Epithelial cell of prostate (primary cell): ENCODE measurements around the genes CDKN2AIP and ENPP6.

DNA sequence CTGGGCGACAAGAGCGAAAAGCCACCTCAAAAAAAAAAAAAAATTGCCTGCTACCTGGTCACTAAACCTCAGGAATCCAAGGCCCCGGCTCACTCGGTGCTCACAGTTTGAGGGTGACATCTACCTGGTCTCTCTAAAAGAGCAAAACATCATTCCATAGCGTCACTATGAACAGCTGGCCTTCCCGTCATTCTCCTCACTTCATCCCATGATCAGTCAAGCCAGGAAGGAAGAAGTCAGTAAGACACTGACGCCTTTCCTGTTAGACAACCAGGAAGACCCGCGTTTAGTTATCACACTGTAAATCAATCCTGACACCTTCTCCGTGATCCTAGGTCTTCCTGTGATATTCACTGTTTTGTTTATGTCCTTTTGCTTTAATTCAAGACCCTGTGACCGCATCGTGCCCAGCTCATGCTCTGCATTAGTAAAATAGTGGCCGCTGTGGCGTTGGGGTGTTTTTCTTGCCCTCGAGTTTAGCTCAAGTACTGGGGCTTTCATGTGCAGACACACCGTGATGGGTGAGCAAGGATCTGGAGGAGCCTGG lies 31.6 kb upstream of the CDKN2AIP start:
- RRBS: no CpG with 5 or more reads among the region's 16 CpGs

- RRBS: 1% methylated on average over 24 of the region's 32 CpGs
Observed at GRCh38 chr4:183444245-183444473, 277 bp upstream of the CDKN2AIP start.

DNA sequence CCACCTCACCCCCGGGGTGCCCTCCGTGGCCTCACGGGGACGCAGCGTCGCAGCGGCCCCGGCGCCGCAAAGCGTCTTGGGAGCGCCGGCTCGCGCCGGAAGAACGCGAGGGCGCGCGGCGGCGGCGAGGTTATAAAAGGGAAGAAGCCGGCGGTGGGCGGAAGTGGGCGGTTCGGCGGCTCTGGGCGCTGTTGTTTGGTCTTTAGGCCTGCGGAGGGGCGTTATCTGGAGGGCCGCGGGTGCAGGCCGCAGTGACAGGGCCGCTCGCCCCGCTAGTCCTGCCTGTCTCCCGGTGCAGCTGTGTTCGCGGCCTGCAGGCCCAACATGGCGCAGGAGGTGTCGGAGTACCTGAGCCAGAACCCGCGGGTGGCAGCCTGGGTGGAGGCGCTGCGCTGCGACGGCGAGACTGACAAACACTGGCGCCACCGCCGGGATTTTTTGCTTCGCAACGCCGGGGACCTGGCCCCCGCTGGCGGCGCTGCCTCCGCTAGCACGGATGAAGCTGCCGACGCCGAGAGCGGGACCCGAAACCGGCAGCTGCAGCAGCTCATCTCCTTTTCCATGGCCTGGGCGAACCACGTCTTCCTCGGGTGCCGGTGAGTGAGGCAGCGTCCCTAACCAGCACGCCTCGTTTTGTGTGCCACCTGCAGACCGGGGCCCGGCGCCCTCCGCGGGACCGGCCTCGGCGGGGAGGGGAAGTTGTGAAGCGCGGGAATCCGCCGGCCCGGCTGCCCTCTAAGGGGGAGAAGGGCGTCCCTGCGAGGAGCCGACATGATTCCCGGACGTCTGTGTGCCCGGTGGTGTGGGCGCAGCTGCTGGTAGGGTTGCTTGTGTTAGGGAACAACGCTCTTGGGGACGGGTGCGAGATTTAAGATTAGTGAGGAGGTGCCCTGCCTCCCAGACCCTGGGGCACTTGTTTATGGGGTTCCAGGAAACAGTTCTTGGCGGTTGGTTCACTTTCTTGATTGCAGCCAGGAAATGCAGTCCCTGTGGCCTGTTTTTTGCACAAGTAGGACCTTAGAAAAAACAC lies at the start of gene CDKN2AIP:
Gene CDKN2AIP, plus strand, starts transcription at position 163 of the 1,030 bp plus-strand sequence.
- RRBS: under 1% methylated on average over 47 of the region's 99 CpGs

DNA sequence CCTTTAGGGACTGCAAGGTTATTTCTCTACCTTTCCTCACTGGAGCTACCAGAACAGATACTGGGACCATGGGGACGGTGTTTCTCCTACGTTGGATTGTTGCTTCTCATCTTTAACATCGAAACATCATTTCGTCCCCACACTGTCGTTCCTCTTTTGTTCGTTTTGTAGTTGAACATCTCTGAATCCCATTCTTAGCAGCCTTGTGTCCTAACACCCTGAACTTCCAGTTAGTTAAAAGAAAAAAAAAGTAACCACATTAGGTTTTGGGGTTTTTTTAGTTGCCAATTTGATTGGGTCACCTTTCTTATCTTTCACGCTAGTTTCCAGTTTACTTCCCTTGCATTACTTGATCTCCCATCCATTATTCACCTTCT lies 551 bp downstream of the TRAPPC11 start:
- RRBS: no CpG with 5 or more reads among the region's 7 CpGs

- RRBS: no CpG with 5 or more reads among the region's 24 CpGs
Observed at GRCh38 chr4:183721119-183721742, 62.1 kb downstream of the TRAPPC11 start.

DNA sequence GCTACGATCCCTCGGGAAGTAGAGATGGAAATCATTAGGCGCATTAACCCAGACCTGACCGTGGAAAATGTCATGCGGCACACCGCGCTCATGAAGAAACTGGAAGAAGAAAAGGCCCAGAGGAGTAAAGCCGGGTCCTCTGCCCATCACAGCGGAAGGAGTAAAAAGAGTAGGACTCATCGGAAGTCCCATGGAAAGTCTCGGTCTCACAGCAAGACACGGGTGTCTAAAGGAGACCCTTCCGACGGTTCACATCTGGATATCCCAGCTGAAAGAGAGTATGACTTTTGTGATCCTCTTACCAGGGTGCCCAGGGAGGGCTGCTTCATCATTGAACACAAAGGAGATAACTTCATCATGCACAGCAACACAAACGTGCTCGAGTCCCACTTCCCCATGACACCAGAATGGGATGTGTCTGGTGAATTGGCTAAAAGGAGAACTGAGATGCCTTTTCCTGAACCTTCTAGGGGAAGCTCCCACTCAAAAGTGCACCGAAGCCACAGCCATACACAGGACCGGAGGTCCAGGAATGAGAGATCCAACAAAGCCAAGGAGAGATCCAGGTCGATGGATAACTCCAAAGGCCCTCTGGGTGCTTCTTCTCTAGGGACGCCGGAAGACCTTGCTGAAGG lies 104.8 kb downstream of the STOX2 start:
- RRBS: 96% methylated on average over 3 of the region's 21 CpGs

- RRBS: 0% methylated on average over 3 of the region's 31 CpGs
Observed at GRCh38 chr4:184097089-184097716, 120.5 kb downstream of the ENPP6 start.

- RRBS: 97% methylated on average over 3 of the region's 9 CpGs
Observed at GRCh38 chr4:184217666-184218191, at the start of gene ENPP6. Gene ENPP6, minus strand, starts transcription at chr4:184217873.

DNA sequence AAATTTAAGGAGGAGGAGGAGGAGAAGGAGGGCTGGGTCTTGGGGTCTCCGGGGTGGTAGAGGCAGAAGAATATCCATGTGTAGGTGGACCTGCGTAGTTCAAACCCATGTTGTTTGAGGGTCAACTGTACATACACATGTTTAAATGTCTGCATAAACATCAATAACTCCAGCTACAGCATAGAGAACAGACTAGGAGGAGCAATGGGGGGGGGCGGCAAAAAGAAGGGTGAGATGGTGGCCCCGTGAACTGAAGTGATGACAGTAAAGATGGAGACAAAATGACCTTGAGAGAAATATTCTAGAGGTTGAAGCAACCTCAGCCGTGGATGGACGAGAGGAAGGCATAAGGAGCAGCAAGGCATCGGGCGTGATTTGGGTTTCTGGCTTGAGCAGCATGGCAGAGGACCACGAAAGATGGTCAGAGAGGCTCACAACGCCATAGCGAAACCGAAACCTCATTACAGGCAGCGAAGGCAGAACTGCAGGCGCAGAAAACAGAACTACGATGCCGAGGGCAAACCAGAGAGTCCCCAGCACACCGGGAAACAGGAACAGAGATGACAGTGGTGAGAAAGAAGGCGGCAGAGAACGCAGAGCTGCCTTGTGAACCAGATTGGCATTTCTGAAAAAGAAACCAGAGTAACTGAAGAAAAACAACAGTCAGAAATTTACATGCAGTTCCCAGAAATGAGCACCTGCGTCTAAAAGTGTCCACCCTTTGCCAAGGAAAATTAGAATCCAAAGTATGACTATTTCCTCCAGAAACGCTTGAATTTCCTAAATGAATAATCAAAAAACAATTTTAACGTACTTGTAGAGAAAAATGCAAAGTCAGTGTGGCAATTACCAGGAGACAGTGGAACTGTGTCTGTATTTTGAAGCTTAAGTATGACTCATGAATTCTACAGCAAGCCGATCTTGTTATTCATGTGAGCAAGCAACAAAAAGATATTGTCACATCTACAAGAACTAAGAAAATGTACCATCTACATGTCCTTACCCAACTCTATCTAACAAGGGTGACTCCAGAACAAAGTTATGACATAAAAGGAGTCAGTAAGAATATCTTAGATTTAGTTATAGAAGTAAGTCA lies 50.3 kb upstream of the ENPP6 start:
- RRBS: no CpG with 5 or more reads among the region's 23 CpGs

GRCh38 chr4:184292828-184293362 lies 75.2 kb upstream of the ENPP6 start:
- RRBS: no CpG with 5 or more reads among the region's 5 CpGs

- RRBS: no CpG with 5 or more reads among the region's 12 CpGs
Observed at GRCh38 chr4:184313882-184314609, 96.4 kb upstream of the ENPP6 start.

GRCh38 chr4:184329672-184330726 lies 112.3 kb upstream of the ENPP6 start:
- RRBS: no CpG with 5 or more reads among the region's 16 CpGs

- RRBS: no CpG with 5 or more reads among the region's 1 CpG
Observed at GRCh38 chr4:184339387-184339766, 121.7 kb upstream of the ENPP6 start.

DNA sequence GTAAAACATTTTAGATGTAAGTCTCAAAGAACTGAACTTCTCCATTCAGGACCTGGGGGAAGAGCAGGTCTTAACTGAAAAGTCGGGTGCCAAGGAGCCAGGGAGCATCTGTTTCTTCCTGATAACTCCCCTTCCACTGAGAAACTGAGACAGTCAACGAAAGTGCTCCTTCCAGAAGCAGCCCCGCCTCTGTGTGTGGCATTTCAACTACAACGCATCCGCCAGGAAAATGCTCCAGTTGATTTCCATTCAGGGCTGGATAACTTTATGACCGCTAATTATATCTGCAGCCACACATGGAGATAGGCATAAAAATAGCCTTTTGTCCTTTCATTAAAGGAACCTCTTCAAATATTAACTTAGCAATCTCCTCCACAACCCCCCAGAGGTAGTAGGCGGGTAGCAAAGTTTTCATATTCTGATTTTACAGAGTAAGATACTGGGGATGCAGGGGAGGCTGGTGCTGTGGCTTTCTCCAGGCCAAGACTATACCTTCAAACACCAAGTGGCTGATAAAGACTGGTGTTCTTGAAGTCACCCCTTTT lies 87.8 kb downstream of the IRF2 start:
- RRBS: no CpG with 5 or more reads among the region's 7 CpGs

GRCh38 chr4:184397320-184397839 lies 77.0 kb downstream of the IRF2 start:
- RRBS: no CpG with 5 or more reads among the region's 6 CpGs

DNA sequence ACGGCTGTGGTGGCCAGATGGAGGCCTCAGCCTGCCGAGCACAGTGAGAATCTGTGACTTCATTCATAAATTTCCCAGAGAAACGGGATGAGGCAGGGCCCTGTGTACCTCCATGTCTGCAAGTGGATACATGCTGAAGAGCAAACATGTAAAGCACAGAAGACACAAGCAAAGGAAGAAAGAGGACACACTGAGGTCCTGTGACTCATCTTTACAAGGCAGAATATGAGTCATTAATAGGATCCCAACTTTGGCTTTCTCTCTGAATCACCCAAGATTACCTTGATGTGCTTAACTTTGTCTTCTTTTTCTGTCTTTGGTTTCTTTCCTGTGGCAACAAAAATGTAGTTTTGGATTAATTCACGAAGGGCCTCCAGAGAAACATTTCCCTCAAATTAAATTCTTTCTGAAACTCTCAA lies 56.5 kb downstream of the IRF2 start:
- RRBS: no CpG with 5 or more reads among the region's 4 CpGs

DNA sequence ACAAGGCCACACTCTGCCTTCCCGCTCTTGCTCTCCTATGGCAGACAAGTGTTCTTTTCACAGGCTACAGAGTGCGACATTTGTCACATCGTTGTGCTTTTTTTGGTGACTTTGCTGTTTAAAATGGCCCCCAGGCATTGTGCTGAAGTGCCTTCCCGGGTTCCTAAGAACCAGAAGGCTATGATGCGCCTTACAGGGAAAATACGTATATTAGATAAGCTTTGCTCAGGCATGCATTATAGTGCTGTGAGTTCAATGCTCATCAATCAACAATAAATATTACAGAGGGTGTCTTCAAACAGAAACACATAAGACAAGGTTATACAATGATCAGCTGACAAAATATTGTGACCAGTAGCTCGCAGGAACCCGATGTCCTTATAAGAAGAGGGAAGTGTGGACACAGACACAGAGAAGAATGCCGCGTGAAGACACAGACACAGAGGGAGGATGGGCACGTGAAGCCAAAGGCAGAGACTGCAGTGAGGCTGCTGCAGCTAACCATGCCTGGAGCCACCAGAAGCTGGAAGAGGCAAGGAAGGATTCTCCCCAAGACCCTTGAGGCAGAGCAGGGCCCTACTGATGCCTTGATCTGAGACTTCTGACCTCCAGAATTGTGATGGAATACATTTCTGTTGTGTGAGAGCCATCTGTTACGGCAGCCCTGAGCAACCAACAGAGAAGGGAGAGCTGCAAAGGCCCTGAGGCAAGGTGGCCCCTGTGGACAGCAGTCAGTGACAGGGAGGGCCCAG lies 41.9 kb downstream of the IRF2 start:
- RRBS: no CpG with 5 or more reads among the region's 12 CpGs

DNA sequence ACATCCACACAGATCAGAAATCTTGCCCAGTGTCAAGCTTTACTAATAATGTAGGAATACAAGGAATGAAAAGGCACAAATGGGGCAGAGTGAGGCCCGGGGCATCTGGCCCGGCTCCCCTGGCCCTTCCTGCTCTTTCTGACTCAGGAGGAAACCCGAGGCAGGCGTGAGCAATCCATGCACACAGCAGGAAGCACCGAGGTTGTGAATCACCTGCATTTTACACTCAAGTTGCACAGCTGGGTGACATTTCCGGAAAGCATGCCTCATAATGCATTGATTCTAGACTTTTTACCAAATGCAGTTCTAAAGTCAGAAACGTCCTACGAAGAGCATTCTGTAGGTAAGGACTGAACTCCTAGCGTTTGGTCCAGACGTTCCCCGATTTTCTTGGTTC lies 38.9 kb downstream of the PRIMPOL start:
- RRBS: no CpG with 5 or more reads among the region's 11 CpGs

DNA sequence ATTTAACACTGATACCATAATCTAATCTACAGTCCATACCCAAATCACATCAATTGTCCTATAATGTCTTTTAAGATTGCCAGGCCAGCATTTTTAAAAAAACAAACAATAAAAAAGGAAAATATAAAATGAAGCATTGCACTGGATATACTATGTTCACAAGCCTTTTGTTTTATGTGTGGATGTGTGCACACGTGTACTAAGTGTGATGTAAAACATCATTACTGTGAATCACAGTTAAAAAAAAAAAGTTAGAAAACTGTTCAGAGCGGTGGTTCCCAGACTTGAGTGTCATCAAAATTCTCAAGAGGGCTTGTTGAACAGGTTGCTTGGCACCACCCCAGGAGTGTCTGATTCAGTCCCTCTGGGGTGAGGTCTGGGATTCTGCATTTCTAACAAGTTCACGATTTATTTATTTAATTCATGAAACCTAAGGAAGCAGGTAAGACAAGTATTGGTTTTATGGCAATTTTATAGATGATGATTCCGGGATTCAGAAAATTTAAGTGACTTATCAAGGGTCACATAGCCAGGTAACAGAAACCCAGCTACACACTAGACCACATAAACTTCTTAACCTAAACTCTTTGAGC lies 1.8 kb downstream of the CENPU start:
- RRBS: no CpG with 5 or more reads among the region's 4 CpGs

DNA sequence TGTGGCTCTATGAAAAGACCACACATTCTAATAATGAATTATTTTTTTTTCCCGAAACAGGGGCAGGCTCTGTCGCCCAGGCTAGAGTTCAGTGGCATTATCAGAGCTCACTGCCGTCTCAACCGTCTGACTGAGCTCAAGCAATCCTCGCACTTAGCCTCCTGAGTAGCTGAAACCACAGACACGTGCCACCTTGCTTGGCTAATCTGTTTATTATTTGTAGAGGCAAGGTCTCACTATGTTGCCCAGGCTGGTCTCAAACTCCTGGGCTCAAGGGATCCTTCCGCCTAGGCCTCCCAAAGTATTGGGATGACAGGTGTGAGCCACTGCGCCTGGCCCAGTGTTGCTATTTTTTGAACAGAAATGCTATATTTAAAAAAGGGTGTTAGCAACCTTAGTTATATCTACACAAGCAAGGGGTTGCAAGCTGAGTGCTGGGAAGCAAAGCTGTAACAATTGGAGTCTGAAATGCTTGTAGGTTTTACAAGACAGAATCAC lies 33.3 kb downstream of the ACSL1 start:
- RRBS: no CpG with 5 or more reads among the region's 8 CpGs